ENCODE data around the gene PNPLA5.

- CAGE, long polyA plus RNA, result no peak
- RRBS, result no CpG with 5 or more reads among the region's 1 CpG
Measured at GRCh38 chr22:43726326-43726858, 85.7 kb downstream of the EFCAB6 start.

DNA sequence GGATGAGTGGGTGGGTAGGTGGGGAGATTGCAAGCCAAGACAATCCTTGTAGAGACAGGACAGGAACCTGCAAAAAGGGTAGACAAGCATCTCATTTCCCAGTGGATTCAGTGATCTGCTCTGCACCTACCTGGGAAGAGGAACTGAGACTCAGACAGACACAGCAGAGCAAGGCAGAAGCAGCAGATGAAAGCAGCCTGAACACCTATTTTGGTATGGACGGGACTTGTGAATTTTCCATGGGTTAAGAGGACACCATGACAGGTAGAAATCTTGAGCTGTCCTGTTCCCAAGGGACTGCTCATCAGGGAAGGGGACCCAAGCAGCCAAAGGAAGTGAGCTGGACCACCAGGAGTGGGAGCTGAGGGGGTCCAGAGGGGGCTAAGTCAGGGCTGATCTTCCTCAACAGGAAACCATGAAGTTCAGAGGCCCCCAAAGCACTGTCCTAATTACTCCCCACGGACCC, 67.8 kb downstream of the EFCAB6 start:
- CAGE, long polyA plus RNA, result no peak
- RRBS, result no CpG with 5 or more reads among the region's 2 CpGs

- CAGE, long polyA plus RNA, result no peak
- RRBS, result 5% methylated on average over 30 of the region's 70 CpGs
Measured at GRCh38 chr22:43891432-43892258, at the start of gene PNPLA5. Gene PNPLA5, minus strand, starts transcription at chr22:43892013.

GRCh38 chr22:43925140-43926028, 1.8 kb downstream of the PNPLA3 start:
- CAGE, long polyA plus RNA, result no peak
- RRBS, result no CpG with 5 or more reads among the region's 9 CpGs

DNA sequence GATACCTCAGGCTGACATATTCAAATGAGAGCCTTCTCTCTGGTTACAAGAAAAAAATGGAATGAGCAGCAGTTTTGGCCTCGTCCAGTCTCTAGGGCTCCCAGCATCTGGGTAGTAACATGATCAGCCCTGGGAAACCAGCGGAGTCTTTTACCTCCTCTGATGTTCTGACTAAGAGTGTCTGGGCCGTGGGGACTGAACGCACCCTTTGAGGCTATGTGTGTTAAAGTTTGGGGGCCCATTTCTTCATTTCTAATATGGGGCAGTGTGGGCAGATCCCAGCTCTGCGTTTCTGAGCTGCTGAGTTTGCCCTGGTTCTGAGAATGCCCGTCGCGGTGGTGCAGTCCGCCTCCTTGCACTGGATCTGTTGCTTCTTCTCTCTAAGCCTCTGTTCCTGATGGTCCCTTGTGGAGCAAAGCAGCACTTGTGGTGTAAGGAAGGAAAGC, 8.1 kb downstream of the PARVB start:
- CAGE, long polyA plus RNA, result no peak
- RRBS, result no CpG with 5 or more reads among the region's 9 CpGs

DNA sequence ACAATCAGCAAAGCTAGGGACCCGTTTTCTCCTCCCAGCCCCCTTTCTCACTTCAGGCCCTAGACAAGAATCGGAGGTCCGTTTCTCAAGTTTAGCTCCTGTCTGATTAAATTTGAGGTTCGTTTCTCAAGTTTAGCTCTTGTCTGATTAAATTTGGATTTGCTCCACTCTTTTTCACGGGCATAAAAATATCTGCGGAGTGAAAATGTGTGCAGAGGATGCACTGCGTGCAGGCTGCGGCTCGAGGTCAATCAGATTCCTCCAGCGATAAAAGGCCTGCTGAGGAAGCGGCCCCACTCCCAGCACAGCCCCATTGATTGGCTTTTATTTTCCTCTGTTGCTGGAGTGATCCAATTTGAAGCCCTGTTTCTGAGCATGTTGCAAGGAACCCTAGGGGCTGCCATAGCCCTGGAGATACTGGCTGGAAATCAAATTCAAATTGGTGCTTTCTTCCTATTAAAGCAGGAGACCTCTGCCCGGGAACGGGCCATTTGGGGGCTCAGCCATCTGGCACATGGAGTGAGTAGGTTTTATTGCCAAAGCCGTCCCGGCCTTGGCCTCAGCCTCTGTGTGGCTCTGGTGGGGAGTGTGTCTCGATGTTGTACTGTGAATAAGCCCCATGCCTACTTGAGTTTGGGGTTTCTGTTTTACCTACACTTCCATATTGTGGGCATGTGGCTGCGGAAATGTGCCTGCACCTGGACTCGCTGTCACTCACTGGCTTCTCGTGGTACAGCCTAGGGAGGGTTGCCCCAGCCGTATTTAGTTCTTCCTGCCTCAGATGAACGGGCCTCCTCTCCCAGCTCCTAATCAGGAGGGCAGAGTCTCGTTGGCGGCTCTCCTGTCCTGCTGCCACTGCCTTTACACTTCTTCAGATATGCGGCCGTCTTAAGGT, 25.4 kb downstream of the PARVB start:
- CAGE, long polyA plus RNA, result no peak
- RRBS, result 36% methylated on average over 4 of the region's 25 CpGs

- CAGE, long polyA plus RNA, result no peak
- RRBS, result no CpG with 5 or more reads among the region's 19 CpGs
Measured at GRCh38 chr22:44086039-44086818, 62.1 kb downstream of the PARVB start.

DNA sequence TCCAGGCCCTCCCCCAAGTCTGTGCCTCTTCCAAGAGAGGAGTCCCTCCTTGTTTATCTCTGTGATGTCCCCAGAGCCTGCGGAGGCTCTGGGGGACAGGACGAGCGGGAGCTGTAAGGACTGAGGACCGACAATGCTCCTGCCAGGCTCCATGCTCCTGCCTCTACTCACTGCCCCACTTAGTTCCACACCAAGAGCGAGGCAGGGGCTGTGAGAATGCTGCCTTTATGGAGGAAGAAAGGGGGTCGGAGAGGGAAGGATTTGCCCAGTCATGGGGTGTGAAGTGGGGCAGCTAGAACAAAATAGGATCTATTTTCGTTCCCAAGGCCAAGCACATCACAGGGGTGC, 35.8 kb upstream of the PARVG start:
- CAGE, long polyA plus RNA, result no peak
- RRBS, result no CpG with 5 or more reads among the region's 7 CpGs

DNA sequence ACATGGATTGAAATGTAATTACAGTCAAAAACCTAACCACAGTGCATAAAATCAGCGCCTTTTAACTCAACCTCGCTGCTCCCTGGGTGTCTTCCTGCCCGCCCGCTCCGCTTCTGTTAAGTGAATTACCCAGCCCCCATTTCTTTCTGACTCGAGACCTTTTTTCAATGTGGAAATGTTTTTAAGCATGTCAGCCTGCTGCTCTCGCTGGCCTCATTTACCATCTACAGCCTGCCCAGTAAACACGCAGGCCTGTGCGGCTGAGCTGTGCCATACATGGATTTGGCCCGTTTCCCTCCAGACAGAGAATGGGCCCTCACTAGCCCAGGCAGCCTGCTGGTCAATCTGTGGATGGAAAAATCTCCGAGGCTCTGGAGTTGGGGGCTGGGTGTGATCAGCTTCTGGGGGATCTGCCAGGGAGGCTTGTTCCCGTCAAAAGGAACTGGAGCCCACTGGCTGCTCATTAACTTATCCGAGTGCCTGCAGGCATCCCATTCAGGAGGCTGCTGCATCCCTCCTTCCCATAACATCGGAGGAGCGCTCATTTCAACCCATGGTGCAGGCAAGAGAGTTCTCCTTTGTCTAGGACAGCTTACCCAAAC, 32.6 kb upstream of the PARVG start:
- CAGE, long polyA plus RNA, result no peak
- RRBS, result no CpG with 5 or more reads among the region's 15 CpGs

DNA sequence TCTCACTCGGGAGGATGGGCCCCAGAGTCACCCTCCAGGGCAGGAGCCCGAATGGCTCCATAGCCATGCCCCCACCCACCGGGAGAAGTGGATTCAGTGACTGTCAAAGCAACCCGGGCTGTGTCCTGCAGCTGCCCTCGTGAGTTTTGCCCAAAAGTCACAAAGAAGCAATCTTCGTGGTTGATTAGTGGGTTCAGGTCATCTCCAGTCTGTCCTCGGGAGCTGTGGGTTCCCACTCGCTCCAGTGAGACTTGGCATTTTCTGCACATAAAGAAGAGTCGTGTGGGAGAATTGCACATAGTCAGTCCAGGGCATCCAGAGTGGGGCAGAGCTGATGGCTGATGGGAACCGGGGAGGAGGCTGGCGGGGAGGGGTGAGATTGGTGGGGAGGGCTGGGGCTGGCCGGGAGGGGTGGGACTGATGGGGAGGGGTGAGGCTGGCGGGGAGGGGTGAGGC, 26.2 kb downstream of the PARVG start:
- CAGE, long polyA plus RNA, result no peak
- RRBS, result 86% methylated on average over 4 of the region's 13 CpGs

DNA sequence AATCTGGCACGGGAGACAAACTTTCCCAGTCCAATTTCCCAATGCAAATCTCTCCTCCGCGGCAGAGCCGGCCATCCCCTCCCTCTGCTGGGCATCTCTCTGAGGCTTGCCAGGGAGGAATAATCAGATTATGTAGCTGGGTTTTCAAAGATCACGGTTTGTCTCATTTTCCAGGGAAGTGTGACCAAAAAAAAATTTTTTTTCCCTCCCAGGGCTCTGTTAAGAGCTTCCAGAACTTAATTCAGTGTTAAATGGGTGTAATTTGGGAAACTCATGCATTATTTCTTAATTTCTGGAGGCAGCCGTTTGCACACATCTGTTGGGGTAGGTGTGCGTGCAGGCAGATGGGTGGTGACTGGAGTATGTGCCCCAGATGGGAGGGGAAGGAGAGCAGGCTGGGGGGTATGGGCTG, 13.6 kb upstream of the SHISAL1 start:
- CAGE, long polyA plus RNA, result no peak
- RRBS, result no CpG with 5 or more reads among the region's 7 CpGs

DNA sequence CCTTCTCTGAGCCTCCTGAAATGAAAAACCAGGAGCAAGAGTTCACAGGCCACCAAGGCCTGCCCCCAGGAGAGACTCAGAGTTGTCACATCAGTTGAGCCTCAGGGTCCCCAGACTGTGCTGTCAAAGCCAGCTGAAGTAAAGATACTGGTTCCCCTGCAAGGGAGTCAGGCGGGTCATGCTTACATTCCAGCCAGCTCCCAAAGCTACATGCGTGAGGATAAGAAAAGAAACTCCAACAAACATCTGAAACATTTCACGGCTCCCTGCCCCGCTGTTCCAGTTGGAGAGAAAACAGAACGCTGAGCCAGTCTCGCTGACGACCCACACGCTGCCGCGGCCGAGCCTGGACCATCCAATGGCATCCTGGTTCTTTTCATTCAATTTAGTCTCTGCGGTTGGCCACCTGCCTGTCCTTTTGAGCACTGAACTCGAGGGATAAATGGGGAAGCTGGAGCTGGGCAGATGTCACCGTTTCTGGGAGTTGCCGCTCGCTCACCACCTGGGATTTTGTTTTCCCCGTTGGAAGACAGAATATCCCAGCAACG, 45.1 kb upstream of the SHISAL1 start:
- CAGE, long polyA plus RNA, result no peak
- RRBS, result no CpG with 5 or more reads among the region's 18 CpGs

DNA sequence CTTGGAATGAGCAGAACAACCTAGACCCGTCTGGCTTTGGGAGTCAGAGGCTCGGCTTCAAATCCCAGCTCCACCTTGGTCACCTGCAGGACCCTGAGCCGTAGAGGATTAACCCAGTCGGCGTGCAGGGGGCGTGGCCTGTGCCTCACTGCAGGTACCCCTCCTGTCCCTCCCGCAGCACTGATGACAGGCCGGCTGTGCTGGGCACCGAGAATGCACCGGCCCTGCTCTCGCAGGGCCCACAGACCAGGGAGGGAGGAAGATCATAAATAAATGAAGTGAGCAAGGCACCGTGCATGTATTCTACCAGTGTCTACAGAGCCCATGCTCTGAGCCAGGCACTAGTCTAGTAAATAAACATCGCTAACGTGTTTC, 53.6 kb downstream of the RTL6 start:
- CAGE, long polyA plus RNA, result no peak
- RRBS, result no CpG with 5 or more reads among the region's 14 CpGs

GRCh38 chr22:44493099-44493742, 4.8 kb downstream of the RTL6 start:
- CAGE, long polyA plus RNA, result no peak
- RRBS, result no CpG with 5 or more reads among the region's 6 CpGs

GRCh38 chr22:44493743-44494381, 4.2 kb downstream of the RTL6 start:
- CAGE, long polyA plus RNA, result no peak
- RRBS, result no CpG with 5 or more reads among the region's 6 CpGs

- CAGE, long polyA plus RNA, result no peak
- RRBS, result no CpG with 5 or more reads among the region's 7 CpGs
Measured at GRCh38 chr22:44495050-44495655, 2.9 kb downstream of the RTL6 start.

DNA sequence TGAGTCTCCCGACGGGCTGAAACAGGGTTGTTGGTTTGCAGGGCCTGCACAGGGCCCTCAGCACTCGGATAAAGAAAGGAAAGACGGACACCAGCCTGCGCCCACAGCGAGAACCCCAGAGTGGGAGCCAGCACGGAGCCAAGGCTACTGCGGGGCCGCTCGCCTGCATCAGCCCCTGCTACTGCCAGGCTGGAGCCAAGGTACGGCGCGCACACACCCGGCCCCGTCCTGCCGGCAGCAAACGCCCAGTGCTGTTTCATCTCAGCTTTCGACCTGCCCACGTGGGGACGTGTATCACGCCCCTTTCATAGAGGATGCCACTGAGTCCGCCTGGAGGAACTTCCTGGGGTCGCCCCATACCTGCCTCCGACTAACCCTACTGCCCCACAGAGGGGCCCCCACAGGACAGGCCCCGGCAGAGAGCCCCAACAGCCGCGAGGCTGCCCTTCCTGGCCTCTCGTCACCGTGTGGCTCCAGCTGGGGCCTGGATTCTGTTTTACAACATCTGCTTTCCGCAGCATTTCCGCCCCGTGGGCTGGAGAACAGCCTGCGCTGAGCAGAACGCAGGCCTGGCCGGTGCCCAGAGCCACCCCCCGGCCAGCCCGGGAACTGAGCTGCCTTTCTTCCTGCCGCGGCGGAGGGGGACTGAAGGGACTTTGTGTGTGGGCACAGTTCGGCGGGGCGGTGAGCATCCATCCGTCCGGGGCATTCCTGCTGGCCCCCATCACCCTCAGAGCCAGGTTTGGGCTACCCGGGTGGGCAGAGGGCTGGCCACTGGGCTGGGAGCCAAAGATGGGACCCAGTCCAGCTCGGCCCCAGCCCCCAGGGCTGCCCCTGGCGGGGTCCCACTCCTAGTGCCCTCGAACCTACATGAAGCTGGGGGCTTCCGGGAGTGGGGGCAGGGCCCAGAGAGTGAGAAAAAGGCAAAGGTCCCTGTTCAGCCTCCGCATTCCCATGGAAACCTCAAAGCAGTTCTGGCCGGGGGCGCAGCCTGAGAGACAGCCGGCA, 22.8 kb upstream of the ARHGAP8 start:
- CAGE, long polyA plus RNA, result no peak
- RRBS, result 52% methylated on average over 11 of the region's 54 CpGs

- CAGE, long polyA plus RNA, result no peak
- RRBS, result no CpG with 5 or more reads among the region's 17 CpGs
Measured at GRCh38 chr22:44755808-44756551, 3.6 kb downstream of the ARHGAP8 start.

DNA sequence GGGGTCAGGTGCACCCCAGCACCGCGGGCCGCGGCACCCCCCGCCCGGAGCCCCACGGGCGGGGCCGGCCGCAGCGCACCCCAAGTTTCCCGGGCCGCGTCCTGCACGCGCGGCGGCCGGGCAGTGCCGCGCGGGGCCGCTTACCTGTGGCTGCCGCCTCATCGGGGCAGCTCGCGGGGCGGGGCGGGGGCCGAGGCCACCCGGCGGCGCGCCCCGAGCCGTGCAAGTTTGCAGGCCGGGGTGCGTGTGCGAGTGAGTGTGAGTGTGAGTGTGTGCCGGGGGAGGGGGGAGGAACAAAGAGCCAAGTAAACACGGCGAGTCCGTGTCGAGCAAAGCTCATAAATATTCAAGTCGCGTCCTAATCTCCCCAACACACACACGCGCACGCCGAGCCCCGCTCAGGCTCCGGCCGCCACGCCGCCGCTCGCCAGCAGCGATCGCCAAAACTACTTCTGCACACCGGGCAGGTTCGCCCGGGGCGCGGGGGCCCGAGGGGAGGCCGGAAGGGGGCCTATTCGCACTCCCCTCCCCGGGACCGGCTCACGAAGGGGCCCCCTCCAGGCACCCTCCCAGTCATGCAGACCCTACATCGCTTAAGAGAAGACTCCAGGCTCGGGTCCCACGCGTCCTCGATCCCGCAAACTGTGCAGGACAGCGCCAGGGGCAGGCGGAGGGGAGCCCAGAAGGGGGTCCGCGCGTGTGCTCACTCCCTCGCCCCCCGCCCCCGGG, 991 bp downstream of the PHF21B start:
- CAGE, long polyA plus RNA, result no peak
- RRBS, result 2% methylated on average over 34 of the region's 84 CpGs

GRCh38 chr22:45150229-45150810, 13.4 kb upstream of the NUP50 start:
- CAGE, long polyA plus RNA, result no peak
- RRBS, result no CpG with 5 or more reads among the region's 2 CpGs